Placental pericyte (primary cell): ENCODE data around the genes LEMD2 and MLN.

DNA sequence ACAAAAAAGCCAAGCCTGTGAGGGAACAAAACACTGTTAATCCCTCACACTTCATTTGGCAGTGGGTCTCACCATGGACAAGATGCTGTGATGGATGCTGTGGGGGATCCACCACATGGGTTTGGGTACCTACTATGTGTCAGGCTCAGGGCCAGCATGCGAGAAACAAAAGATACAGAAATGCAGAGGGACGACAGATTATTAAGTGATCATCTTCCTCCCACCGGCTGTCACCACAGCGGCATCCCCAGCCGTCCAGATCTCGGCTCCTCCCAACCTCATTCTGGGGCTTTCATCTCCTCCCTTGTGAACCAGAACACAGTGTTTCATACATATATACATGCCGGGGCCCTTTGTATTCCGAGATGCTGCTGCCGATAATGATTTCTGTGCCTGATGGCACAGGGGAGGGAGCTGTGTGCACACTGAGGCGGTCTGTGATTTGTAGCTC is 11.7 kb downstream of the LEMD2 start:
- CAGE, long polyA plus RNA = no peak

GRCh38 chr6:33788615-33789333 is at the start of gene LEMD2:
Gene LEMD2, minus strand, starts transcription at chr6:33789130.
- CAGE, long polyA plus RNA = no peak

GRCh38 chr6:33803962-33804496 is at the start of gene MLN:
Gene MLN, minus strand, starts transcription at chr6:33804003.
- CAGE, long polyA plus RNA = no peak

DNA sequence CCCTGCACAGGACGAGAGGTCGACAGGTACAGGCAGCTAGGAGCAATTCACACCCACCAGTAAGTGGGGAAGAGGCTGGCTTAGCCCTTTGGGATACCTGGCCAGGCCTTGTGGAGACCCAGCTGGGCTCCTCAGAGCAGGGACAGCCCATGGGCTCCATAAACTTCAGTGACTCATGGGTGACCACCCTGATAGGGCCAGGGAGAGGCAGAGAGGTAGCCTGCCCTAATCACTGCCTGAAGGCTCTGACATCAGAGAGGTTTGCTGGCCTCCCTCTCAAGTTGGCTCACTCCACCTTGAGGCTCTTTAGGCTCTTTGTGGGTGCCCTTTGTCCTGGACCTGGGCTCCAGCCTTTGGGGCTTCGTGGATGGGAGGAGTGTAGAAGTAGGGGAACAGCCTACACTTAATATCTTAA is 81.8 kb upstream of the MLN start:
- CAGE, long polyA plus RNA = no peak

GRCh38 chr6:33892477-33893511 is 89.0 kb upstream of the MLN start:
- CAGE, long polyA plus RNA = no peak

- CAGE, long polyA plus RNA = no peak
Observed at GRCh38 chr6:33907919-33908833, 104.4 kb upstream of the MLN start.

- CAGE, long polyA plus RNA = no peak
Observed at GRCh38 chr6:34202323-34202731, 34.3 kb upstream of the HMGA1 start.

GRCh38 chr6:34236968-34237828 is 525 bp downstream of the HMGA1 start:
- CAGE, long polyA plus RNA = no peak

DNA sequence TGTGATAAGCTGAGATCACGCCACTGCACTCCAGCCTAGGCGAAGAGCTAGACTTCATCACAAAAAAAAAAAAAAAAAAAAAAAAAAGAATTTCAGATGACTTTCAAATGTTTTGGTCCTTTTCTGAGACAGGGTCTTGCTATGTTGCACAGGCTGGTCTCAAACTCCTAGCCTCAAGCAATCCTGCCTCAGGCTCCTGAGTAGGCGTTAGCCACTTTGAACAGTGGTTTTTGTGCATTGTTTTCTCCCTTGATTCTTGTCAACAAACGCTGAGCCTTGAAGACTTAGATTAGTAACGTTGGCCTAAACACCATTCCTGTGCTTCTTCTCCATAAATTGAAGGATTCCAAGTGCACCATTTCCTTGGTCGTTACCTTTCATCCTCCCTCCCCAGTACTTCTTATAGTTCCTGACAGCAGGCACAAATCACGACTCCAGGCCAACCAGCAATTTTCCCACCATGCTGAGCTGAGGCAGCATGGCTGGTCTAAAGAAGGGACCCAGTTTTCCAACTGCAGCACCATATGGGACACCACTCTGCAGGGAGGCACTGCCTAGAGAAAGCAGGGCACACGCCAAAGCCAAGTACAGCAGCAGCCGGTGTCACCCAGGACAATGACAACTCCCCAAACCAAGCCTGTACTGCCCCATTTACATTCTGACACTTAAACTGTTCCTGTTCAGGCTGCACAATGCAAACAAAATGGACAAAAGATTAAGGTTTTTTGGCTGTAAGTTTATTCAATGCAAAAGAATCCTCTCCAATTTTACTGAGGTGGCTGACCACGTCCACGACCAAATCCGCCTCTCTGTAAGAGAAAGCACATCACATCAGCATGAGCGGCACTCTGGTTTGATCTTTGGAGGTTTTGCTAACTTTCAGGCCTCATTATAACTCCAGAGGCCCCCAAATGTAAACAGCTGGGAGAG is 8.9 kb downstream of the RPS10 start:
- CAGE, long polyA plus RNA = no peak

DNA sequence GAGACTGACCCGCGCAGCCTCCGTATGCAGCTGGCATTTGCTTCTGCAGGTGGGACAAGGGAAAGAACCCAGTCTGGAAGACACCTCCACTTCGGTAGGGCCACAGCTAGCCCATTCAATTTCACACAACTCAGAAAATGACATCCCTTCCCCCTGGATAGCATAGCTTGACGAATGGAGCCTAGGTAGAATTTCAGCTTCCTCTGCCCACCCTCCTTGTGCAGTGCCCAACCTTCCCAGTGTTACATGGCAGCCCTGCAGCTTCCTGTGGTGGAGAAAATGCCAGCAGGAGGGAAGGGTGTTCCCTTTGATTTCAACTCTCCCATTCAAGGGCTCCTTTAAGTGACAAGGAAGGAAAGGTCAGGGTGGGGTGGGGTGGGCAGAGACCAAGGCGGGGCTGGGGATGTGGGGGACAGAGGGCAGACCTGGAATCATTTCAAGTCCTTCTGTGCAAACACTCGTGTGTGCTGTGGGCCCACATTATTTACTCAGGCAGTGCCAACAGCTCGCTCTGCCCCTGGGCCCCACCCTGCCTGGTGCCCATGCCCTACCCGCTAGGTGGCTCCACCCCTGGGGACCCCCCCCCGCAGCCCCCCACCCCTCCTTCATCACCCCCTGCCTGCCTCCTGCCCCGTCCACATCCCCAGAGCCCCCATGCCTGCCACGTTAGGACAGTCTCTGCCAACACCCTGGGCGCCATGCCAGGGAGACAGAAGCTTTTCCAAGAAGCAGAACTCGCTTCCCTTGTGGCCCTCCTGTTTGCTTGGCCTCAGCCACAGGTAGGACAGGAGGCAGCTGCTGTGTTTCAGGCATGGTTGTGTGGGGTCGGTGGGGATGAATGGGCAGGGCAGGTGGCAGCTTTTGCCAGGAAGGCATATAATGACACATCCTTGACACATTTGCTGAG is 9.5 kb downstream of the SPDEF start:
- CAGE, long polyA plus RNA = no peak

- CAGE, long polyA plus RNA = no peak
Observed at GRCh38 chr6:34556531-34556891, 382 bp upstream of the SPDEF start.

- CAGE, long polyA plus RNA = no peak
Observed at GRCh38 chr6:34595663-34596446, 39.7 kb upstream of the SPDEF start.

DNA sequence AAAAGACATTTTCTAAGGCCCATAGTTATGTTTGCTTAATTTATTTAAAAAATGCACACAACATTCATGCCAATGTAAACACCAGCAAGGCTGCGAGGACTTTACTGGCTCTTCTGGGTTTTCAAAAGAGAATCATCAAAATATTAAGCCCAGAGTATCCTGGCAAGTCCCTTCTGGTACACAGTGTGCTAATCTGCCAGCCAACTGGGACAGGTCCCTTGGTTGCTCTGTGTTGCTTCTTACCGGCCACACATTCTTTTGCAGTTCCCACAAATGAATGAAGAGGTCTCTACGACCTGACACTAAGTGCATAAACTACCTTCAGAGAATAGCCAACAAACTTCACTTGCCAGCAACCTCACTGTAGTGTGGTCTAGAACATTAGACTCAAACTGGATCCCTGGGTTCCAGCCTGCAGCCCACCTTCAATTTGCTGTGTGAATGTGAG is 42.6 kb upstream of the SPDEF start:
- CAGE, long polyA plus RNA = no peak

GRCh38 chr6:34695194-34695598 is 1.4 kb downstream of the ILRUN start:
- CAGE, long polyA plus RNA = no peak

- CAGE, long polyA plus RNA = no peak
Observed at GRCh38 chr6:34745778-34746264, 11.5 kb upstream of the SNRPC start.

GRCh38 chr6:34773268-34773835 is 16.0 kb downstream of the SNRPC start:
- CAGE, long polyA plus RNA = no peak

- CAGE, long polyA plus RNA = no peak
Observed at GRCh38 chr6:34876324-34876819, 11.5 kb downstream of the TAF11 start.

- CAGE, long polyA plus RNA = no peak
Observed at GRCh38 chr6:34890385-34890978, 1.4 kb downstream of the ANKS1A start.

DNA sequence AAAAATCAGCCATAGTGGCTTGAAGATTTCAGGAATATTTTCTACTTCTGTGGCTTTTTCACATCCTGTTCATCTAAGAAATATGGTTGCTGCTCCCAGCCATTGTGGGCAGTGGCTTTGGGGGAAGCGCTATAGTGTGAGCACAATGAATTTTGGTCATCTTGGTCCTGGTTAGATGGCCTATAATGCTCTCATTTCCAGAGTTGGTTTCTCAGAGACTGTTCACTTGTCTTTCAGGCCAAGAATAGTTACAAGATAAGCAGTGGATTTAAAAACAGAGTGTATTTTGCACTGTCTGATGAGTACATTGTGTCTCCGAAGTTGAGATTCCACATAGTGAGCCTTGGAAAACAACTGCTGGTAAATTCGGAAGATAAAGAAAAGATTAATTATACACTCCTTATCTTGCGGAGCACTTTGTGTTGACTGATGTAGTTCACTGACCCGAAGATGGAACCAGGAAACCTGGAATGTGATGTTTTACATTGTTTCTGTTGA is 50.8 kb downstream of the ANKS1A start:
- CAGE, long polyA plus RNA = no peak

- CAGE, long polyA plus RNA = no peak
Observed at GRCh38 chr6:34958577-34959369, 69.7 kb downstream of the ANKS1A start.